ENCODE measurements around the gene NMUR2.

DNA sequence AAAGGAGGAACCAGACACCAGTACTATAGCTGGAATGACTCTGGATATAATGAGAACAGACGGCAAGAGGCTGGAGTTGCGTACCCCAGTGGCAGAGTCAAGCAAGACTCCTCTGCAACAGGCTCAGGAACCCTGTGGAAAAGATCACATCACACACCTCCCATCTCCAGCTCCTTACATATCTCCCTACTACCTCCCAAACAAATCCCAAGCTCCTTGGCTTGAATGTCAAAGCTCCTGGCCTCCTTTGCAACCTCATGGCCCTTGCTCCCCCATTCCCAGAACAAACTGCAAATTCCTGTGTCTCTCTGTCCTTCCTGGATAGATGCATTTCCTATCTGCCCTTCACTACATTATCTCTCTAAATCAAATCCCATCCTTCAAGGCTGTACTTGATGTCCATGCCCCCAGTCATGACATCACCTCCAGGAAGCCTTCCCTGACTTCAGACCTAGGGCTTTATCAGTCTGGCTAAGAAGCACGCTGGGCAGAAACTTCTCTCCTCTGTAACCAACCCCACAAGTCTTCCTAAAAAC is 25.5 kb upstream of the TNIP1 start:
- PRO-cap, result no peak

- PRO-cap, result no peak
Observed at GRCh38 chr5:151214597-151215009, 9.3 kb downstream of the CCDC69 start.

DNA sequence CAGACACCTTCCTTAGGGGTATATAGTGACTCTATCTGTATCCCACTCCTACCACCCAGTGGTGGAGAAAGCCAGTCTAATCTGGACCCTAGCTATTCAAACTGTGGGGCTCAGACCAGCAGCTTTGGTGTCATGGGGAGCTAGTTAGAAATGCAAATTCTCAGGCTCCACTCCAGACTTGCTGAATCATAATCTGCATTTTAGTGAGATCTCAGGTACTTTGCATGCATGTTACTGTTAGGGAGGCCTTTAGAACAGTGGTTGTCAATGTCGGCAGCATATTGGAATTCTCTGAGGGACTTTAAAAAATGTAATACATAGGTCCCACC is 12.1 kb upstream of the GM2A start:
- PRO-cap, result no peak

- PRO-cap, result no peak
Observed at GRCh38 chr5:151263825-151264618, 11.0 kb downstream of the GM2A start.

GRCh38 chr5:151348642-151349410 is 1.5 kb upstream of the SLC36A2 start:
- PRO-cap, result no peak

DNA sequence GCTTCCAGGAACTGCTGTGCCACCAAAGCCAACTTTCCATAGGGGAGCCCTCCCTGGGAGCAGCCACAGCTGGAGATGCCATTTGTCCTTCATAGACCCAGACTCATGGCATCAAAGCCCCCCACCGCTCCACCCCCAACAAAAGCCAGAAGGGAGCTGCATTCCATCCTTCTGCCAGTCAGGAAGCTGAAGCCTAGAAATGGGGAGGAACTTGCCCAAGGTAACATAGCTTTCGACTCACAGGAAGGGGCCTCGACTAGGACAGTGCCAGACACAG is 28.9 kb upstream of the FAT2 start:
- PRO-cap, result no peak

- PRO-cap, result no peak
Observed at GRCh38 chr5:151671754-151672561, 14.8 kb downstream of the SPARC start.

DNA sequence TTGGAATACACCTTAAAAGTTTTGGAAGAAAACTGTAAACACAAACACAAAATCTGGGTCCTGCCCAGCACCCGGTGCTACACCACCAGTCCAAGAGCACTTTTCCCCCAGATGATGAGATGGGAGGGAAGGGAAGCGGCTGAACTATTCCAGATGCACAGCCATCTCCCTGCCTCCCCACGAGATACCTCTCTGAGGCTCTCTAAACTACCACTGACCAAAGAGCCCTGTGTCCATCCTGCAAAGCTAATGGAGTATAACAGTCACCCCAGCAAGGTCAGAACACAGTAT is 8.0 kb downstream of the SPARC start:
- PRO-cap, result no peak

GRCh38 chr5:151770025-151770150 is 1.9 kb upstream of the G3BP1 start:
- PRO-cap, result no peak

DNA sequence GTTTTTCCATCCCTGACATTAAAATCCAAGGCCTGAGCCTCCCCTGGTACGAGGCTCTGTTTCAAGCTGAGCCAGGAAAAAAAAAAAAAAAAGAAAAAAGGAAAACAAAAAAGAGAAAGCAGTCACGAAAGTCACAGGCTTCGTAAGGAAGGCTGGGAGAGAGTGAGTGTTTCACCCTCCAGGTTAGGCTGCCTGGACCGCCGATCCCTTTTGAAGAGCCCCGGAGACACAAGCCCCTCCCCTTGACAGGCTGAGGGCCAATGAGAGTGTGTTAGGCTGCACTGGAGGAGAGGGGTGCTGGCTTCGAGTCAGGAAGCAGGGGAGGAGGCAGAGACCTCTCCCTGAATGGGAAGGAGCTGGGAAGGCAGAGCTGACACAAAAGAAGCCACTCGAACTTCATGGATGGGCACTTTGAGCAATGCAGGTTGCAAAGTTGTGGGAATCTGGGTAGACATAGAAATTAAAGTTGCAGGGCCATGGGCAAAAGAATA is at the start of gene NMUR2:
NMUR2 (minus strand) TSS at position 185 of the 491 bp plus-strand sequence.
- PRO-cap, result no peak

GRCh38 chr5:154026208-154026587 is 12.5 kb downstream of the FAM114A2 start:
- PRO-cap, result no peak

DNA sequence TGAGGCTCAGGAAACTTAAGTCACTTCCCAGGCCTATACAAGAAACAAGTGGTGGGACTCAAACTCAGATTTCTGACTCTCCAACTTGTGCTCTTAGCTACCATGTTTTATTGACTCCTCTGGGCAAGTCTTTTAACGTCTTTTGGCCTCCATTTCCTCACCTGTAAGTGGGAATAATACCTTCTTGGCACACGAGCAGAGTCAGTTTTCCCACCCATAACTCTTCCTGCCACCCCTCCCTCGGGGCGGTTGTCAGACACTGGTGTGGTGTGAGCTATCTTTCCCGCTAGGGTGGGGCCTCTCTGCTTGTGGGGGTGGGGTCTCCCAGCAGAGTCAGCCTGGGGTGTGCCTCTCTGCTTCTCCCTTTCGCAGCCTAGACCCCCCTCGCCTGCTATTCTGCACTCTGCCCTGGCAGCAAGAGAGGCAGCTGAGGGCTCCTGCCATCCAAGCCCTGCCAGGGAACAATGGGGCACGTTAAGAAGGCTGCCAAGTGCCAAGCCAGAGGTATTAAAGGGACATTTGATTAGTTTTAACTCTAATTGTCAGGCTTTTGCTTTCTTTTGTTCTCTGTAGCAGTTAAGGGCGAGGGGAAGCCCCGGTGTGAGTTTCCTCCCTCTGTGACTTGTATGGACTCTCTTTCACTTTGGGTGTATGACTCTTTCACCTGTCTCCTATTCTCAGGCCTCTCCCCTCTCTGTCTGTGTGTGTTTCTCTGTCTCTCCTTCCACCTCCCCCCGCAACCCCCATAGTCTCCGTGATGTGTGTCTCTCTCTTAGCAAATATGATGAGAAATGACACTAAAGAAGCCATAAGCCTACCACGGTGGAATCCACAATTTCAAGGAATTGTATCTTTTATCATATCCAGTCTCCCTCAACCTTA is 12.2 kb downstream of the GALNT10 start:
- PRO-cap, result no peak

DNA sequence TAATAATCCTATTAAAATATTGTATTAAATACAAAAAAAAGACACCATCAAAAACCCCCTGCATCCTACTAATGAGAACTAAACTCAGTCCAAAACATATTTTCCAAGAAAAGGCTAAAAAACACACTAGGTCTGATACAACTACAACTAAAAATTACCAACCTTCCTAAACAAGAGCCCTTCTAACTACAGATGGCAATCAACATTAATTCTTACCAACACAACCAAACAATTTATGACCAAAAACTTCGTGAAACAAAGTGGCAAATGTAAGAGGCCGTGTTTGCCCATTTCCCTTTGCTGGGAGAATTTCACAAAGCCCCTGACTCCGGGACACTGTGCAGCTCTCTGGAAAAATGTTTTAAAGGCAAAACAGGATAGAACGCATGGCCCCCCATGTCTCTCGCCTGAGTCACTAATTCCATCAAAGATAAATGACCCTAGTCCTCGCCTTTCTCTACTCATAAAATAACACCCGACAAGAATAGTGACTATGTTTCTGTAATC is 55.9 kb upstream of the SAP30L start:
- PRO-cap, result no peak

- PRO-cap, result no peak
Observed at GRCh38 chr5:154417168-154418206, 28.3 kb upstream of the SAP30L start.

DNA sequence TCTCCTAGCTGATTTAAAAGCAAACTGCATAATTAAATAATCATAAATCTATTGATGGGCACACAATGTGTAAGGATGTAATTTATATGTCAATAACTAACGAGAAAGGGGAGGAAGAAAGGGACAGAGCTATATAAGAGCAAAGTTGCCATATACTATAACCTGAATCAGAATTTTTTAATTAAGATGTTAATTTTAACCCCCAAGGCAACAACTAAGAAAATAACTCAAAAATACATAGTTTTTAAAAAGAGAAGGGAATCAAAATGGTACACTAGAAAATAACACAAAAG is 22.9 kb upstream of the SAP30L start:
- PRO-cap, result unidirectional peak, plus-strand start at position 102 of the sequence

- PRO-cap, result no peak
Observed at GRCh38 chr5:154648529-154649254, 106.5 kb upstream of the LARP1 start.

DNA sequence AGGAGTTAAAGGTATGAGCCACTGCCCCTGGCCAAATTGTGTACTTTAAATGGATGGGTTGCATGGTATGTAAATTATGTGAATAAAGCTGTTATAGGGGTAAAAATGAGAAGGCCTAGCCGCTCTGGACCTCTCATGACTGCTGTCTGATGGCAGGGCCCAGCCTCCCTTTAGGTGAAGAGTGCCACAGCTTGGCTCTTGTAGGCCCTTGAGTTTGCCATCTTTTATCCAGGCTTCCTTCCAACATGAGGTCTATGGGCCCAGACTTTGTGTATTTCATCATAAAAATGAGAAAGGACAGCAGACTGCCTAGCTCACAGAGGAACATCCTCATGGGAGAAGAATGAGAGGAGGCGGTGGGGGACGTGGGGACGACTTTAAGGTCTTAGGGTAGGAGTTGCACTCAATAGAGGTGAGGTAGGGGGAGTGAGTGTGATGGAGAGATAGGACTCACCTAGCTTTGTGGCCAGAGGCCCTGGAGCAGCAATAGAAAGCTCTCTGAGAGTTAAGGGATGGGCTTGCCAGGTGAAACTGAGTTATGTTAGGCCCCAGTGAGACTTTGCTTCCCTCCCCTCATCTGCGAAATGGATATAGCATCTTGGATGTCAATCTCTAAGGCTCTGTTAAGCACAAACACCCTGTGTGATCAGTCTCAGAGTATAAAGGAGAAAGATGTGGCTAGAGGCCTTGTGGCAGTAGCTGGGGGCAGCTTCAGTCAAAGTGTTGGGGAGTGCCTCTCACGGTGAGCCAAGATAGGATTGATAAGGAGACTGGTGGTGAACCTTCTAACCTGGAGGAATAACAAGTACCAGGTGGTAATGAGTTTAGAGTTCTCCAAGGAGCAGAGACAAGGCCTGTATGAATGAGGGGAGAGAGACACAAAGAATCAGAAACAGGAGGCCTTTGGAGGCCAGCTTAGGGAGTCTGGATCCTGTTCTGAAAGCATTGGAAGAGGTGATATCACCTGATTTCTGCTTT is 14.2 kb downstream of the LARP1 start:
- PRO-cap, result no peak

- PRO-cap, result no peak
Observed at GRCh38 chr5:154834823-154835607, 15.4 kb downstream of the FAXDC2 start.

DNA sequence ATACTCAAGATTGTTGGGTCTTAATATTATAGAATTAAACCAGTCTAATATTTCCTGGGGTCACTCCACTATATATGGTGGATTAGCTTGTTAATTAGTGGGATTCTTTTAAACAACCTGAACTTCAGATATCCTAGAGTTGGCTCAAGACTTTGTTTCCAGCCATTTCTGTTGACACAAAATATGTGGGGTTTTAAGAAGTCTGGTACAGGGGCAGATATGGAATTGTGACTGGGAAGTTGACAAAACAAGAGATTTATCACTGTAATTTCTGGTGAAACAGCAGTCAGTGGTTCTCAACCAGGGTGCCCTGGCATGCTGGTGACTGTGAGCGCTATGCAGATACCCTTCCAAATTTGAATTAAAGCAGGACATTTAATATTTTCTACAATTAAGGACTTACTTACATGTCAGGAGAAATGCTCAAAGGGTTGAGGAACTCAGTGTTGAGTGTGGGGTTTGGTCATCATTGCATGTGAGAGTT is 18.6 kb downstream of the CNOT8 start:
- PRO-cap, result no peak

GRCh38 chr5:154907532-154908025 is 30.4 kb downstream of the GEMIN5 start:
- PRO-cap, result no peak

Data from left common carotid artery plus branches (tissue), 1 donor.